ENCODE measurements around a stretch of chr6.

GRCh38 chr6:107618796-107619155 lies 128.9 kb downstream of the SOBP start:
- RRBS: no CpG with 5 or more reads among the region's 8 CpGs

DNA sequence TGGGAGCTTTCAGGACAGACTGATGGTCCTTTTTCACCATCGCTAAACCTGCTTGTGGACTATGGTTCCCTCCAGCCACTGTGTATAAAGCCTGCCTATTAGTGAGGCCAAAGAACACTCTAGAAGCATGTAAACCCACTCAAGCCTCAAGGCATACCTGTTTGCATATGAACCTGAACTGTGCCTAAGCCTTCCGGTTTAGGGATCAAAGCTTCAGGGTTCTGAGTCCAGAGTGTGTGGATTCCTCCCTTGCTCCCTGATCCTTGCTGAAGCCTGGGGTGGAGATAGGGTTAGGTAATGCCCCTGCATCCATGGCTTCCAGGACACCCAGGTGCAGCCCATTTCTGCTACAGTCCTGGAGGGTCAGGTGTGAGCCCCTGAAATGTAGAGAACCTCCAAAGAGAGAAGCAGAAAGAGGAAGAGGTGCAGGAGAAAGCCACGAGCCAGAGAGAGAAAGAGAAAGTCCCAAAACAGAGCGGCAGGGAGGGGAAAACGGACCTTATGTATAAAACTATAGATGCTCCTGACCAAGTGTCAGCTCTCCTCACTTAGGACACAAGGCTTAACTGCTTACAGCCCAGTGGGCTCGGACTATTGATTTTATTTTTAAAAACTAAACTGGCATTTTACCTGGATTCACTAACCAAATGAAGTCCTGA lies 93.3 kb downstream of the SCML4 start:
- RRBS: no CpG with 5 or more reads among the region's 6 CpGs

DNA sequence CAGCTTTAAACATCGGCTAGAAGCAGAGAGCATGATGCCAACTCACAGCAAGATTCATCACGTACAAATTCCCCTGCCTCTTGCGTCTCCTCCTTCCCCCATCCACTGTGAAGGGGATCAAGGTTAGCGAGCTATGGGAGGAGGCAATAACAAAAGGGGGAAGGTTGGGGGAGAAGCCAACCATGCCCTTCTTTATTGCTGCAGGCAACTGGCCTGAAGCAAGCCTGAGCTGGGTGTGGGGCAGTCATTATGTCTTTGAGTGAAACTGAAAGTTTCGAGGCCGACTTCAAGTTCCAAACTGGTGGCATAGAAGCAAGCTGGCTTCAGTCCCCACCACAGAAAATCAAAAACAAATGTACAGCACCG lies 83.3 kb downstream of the SCML4 start:
- RRBS: no CpG with 5 or more reads among the region's 7 CpGs

DNA sequence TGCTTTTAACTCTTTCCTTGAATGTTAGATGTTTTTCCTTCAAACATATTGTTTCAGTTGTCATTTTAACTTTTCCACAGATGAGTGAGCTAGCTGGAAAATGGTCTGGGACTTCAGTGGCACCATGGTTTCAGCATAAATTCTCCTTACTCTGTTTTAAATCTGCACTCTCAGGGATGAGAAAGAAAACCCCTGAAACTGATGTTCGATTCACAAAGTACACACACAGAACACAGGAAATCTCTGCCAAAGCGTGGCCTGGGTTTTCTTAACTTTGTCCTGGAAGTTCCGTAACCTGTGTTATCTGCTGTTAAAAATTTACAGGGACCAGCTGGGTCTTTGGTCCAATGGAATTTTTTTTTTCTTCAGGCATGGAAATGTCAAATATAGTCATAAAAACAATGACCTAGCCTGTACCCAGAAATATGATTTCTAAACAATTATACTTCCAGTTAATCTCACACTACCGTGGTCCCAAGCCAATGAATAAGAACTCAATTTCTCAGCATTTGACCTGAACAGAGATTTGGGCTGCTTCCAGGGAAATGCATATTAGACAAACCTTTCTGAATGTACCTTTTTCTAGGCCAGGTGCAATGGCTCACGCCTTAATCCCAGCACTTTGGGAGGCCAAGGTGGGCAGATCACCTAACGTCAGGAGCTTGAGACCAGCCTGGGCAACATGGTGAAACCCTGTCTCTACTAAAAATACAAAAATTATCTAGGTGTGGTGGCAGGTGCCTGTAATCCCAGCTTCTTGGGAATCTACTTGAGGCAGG lies 7.2 kb downstream of the SCML4 start:
- RRBS: no CpG with 5 or more reads among the region's 6 CpGs

GRCh38 chr6:107821488-107822172 lies 2.5 kb downstream of the SCML4 start:
- RRBS: no CpG with 5 or more reads among the region's 7 CpGs

DNA sequence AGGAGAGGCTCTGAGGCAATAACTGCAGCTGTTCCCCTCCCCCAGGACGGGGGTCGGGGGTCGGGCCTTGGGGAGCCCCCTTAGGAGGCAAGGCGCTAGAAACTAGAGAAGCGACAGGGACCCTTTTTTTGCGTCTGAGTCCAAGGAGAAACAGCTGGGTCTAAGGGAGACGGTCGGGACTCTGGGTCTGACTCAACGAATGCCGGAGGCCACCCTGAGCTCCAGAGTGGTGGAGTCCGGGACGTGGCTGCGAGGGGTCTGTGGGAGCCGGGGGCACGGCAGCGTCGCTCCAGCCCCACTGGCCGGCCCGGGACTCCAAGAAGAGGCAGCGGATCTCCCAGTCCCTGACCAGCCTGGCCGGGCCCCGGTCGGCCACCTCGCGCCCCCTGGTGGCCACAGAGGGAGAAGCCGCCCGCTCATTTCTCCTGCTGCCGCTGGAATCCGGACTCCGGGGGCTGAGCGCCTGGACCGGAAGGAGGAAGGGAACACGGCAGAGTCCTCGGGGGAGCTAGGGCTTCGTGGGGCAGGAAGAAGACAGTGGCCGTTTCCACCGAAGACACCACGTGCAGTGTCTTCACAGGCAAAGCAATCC lies 24.0 kb upstream of the SCML4 start:
- RRBS: 2% methylated on average over 18 of the region's 38 CpGs

GRCh38 chr6:107893274-107894147 lies 64.5 kb downstream of the SEC63 start:
- RRBS: no CpG with 5 or more reads among the region's 9 CpGs

DNA sequence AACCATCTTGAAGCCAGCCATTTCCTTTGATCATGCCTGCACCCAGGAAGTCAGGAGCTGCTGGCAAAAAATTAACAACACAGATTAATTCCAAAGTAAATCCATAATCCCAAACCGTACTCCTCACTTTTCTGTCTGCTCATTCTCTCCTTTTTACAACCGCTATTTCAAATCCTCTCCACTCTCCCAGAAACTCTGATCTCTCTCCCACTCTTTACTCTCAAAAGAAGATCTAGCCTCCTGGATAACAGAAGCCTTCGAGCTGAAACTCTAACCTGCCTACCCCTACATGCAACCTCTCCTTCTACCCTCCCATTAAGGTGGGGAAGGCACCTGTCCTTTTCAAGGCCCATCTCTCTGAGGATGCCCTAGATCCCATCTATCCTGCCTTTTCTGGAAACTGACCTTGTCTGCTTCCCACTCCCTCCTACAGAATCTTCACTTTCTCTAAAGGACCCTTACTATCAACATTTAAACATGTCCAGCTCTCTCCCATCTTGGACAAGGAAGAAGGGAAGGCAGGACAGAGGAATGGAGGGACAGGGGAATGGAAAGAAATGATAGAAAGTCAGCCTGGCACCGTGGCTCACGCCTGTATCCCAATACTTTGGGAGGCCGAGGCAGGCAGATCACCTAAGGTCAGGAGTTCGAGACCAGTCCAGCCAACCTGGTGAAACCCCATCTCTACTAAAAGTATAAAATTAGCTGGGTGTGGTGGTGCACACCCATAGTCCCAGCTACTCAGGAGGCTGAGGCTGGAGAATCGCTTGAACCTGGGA lies 7.4 kb downstream of the OSTM1 start:
- RRBS: no CpG with 5 or more reads among the region's 8 CpGs

GRCh38 chr6:108211511-108212229 lies 45.8 kb downstream of the NR2E1 start:
- RRBS: no CpG with 5 or more reads among the region's 5 CpGs

DNA sequence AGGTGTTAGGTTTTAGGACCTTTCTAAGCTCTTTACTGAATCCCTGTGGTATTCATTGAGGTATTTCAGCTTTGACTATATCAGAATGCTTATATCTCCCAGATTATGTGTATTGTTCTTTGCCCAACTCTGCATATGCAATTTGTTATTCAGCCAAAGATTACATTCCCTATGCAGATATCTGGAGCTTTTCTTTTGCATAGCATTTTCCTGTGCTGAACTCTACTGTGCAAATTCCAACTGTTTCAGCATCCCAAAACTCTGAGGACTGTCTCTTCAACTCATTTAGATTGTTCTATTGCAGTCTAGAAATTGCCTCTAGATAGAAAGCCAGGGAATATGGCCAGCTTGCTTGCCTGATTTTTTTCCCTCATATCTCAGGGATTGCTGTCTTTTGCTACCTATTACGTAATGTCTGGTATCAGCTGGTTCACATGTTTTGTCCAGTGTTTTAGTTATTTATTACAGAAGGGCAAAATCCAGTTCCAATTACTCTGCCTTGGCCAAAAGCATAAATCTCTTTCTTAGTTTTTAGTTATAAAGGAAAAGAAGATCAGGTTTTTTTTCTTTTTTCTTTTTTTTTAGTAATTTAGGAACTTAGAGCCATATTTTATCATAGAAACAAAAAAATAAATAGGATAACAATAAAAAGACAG lies 113.5 kb downstream of the AFG1L start:
- RRBS: no CpG with 5 or more reads among the region's 1 CpG

GRCh38 chr6:108453601-108454154 lies 107.0 kb upstream of the FOXO3 start:
- RRBS: no CpG with 5 or more reads among the region's 3 CpGs

DNA sequence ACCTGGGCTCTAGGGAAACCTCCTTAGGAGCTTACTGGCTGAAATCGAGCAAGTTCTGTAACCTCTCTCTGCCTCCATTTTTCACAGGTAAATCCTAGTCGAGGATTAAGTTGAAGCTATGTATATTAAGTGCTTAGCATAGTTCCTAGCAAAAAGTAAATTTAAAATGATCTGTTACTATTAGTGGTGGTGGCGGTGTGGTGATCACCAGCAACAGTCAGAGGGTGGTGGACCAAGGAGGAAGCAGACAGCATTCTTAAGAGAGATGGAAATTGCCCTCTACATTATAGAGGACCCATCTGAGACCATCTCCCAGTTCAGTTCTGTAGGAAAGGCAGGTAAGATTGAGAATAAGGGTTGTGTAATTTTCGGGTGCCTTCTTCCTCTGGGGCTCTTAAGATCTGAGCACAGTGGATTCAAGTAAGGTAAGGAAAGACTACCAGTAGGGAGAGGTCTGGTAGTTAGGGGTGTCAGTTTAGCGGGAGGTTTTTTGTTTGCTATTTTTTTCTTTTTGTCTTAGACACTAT lies 68.3 kb downstream of the FOXO3 start:
- RRBS: no CpG with 5 or more reads among the region's 5 CpGs

DNA sequence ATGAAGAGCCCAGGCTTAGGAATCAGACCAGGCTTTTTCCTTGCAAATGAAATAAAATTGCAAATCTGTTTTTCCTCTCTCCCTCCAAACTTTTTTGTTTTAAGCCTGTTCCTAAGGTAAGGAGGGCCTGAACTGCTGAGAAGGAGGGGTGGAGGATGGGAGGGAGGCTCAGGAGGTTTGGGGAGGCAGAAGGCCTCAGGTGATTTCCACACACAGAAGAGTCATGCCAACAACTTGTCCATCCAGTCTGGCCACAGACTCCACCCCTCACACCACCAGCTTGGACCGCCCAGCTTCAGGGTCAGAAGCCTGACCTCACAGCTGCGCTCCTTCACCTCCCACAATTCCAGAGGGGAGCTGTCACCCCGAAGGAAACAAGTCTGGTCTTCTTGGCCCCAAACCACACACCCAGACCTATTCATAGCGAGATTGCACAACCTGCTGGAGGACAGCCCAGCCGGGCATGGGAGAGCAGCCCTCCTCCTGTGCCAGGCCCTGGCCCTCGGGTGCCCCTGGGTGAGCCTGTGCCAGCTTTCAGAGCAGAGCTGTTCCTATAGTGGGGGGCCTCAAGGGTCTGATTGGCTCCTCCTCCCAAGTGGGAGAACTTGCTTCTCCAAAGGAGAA lies 128.5 kb downstream of the FOXO3 start:
- RRBS: no CpG with 5 or more reads among the region's 6 CpGs

DNA sequence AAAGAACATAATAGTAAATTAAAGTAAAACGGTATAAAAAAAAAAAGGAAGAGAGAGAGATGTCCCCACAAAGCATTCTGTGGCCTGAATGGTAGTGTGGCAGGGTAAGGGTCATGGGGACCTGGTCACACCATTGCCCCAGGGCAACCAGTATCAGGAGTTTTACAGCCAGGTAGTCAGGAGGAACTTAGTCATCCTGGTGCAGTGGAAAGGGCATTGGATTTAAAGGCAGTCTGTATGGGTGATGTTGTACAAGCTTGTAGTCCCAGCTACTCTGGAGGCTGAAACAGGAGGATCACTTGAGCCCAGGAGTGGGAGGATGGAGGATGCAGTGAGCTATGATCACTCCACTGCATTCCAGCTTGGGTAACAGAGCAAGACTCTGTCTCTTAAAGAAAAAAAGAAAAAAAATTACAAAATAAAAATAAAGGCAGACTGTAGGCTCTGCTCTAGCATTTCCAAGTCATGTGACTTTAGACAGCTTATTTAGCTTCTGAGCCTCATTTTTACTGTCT lies 112.8 kb upstream of the ARMC2 start:
- RRBS: no CpG with 5 or more reads among the region's 1 CpG

DNA sequence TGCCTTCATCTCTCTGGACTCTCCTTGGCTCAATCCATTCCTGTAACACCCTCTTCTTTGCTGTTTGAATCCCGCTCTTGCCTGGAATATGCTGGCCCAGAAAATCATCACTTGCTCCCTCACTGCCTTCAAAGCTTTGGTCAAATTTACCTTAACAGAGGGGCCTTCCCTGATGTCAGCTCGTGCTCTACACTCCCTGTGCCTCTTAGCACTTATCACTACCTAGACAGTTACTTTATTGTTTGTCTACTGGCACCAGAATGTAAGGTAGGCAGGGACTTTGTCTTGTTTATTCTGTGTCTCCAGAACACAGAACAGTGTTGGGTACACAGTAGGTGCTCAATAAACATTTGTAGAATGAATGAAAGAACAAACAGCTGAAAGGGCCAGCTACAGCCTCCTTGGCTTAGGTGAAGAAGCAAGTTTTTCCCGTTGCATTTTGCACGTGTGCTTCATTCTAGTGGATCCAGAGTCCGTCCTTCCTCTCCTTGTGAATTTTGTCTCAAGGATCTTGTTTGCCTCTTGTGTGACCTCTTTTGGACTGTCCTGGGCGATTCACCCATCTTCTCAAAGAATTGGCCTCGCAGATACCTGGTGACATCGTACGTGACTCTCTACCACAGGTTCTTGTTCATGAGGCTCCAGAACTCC lies 84.3 kb upstream of the ARMC2 start:
- RRBS: no CpG with 5 or more reads among the region's 9 CpGs

DNA sequence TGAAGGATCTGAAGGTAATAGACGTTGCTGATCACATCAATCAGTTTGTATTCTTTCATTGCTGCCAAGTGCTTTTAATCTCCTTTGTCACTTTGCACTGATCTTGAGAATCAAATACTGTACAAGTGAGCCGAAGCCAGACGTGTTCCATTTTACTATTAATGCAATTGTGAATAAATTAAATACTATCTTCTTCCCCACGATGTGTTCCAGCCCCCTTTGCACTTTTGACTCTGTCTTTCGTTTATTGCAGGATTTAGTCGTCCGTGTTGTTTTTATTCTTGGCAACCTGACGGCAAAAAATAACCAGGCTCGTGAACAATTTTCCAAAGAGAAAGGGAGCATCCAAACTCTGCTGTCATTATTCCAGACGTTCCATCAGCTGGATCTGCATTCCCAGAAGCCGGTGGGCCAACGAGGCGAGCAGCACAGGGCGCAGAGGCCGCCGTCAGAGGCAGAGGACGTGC lies 104.6 kb downstream of the ARMC2 start:
- RRBS: 26% methylated on average over 4 of the region's 17 CpGs

DNA sequence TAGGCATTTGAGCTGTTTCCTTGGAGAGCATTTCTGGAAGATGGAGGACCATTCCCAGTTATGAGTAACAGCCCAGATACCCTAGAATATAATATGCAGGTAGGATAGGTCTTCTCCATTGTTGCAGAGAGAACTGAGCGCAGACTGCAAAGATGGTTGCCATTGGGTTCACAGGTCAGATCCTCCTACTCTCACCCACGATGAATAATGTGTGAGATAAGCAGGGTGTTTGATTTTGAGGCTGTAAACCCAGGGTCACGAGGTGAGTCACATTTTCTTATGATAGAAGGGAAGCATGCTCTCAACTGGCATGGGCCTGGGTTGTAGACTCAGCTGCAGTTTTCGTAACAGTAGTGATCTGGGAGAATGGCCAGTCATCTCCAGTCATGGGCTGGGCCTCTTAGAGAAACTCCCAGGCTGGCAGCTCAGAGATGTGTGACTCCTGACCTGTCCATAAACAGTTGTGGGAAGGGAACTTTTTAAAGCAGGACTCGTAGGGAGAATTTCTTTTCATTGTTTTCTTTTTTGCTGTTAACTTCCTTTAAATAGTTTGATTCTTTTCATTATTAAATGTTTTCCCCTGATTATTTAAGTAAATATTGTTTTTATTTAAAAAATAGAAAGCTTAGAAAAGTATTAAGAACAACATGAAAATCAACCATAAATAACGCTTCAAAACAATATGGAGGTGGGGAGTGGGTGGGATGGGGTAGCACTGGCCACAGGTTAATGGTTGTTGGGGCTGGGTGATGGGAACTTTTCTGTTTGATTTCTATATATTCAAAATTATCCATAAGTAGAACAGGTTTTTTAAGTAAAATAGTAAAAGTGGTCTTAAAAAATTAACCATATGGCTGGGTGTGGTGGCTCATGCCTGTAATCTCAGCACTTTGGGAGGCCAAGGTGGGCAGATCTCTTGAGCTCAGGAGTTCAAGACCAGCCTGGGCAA lies 74.0 kb downstream of the CD164 start:
- RRBS: no CpG with 5 or more reads among the region's 6 CpGs

DNA sequence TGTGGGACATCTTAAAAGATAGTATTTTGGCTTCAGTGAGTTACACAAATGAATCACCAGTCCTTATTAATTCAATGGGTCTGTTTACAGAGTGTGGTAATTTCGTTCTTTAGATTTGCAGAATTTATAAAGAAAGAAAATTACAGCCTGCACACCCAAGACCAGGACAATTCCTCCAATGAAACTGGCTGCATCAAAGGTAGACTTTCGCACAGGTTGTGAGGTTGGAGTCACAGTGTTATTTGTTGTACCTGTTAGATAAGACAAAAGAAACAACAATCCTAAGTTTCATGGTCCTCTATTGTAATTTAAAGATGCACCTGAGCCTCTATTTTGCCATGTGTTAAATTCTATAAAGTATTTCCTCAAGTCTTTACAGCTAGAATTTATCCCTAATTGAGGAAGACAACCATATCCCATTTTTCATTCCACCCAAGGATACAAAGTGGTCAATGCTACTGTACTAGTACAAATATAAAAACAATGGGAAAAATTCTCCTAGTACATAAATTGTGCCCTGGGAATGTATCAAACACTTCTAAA lies 13.4 kb downstream of the CD164 start:
- RRBS: no CpG with 5 or more reads among the region's 2 CpGs

- RRBS: no CpG with 5 or more reads among the region's 4 CpGs
These were observed 4.5 kb downstream of the CD164 start for GRCh38 chr6:109377716-109378258.

DNA sequence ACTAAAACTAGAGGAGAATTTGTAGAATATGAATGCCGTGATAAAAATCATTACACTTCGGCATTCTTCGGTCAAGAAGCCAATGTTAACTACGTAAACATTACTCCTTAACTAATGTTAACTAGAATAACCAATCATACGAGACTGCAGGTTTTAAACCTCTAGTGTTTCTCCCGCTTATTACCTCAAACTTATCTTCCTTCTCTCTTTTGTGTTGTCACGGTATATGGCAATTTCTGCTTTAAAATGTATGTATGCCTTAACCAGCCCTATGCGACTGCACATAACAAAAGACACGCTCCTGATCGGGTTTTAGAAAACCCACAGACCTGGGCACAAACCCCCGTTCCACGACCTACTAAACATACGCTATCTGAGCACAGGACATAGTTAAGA lies 1.3 kb downstream of the CD164 start:
- RRBS: no CpG with 5 or more reads among the region's 13 CpGs